Occipital lobe (tissue), 2 donors: ENCODE measurements around a stretch of chr5.

DNA sequence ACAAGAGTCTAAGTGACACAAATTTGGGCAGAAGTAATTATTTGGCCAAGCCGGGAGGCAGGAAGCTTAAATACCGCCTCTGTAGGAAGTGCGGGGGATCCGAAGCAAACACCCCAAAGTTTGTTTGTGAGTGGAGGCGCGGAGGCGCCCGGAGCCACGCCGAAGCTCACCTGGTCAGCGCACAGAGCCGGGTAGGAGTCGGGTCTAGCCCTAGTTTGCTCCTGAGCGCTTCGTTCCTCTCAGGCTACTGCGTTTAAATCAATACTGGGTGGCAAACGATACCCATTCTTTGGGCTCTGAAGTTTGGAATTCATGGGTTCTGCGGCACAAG lies 865 bp downstream of the MCC start:
- RAMPAGE, long total RNA: no peak

- RAMPAGE, long total RNA: no peak
These were observed 2.2 kb downstream of the YTHDC2 start for GRCh38 chr5:113515721-113516056.

GRCh38 chr5:113524820-113525453 lies 11.4 kb downstream of the YTHDC2 start:
- RAMPAGE, long total RNA: no peak

GRCh38 chr5:115647954-115648507 lies 22.2 kb upstream of the TMED7 start:
- RAMPAGE, long total RNA: no peak

GRCh38 chr5:115815916-115816221 lies 590 bp downstream of the CDO1 start:
- RAMPAGE, long total RNA: no peak

DNA sequence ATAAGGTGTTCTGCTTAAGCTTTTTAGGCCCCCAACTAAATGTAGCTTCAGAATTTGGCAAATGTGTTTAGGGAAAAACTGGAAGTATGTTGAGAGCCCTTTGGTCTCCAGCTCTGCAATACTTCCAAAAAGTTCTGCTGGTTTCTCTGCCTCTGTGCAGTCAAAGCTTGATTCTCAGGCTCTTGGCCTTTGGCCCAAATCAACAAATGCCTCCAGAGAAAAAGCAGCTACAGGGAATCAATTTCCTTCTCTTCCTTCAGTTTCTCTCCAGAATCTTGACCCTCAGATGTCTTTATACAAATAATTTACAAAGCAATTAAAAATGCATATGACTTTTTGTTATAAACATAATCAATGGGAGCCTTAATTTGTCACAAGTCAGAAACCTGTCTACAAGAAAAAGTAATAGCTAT lies 235.7 kb downstream of the COMMD10 start:
- RAMPAGE, long total RNA: no peak

- RAMPAGE, long total RNA: no peak
These were observed 127.3 kb downstream of the SEMA6A start for GRCh38 chr5:116447296-116447761.

- RAMPAGE, long total RNA: no peak
These were observed 48.9 kb downstream of the SEMA6A start for GRCh38 chr5:116525565-116526256.

DNA sequence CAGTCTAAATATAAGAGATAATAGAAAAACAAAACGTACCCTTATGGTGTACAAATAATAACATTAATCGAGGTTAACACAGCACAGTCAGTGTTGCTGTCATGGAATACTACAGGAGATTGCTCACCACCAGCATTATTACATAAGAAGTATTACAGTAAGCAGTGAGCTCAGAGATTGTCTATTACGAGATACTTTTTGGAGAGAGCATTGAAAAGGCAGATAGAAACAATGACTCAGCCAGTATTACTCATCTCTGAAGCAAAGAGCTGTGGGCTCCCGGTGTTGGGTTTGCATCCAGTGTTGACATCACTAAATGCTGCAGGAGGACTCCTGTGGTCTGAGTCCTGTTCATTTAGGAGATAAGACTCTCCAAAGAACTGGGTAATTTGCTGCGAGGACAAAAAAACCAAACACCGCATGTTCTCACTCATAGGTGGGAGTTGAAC lies 191.9 kb upstream of the SEMA6A start:
- RAMPAGE, long total RNA: no peak

DNA sequence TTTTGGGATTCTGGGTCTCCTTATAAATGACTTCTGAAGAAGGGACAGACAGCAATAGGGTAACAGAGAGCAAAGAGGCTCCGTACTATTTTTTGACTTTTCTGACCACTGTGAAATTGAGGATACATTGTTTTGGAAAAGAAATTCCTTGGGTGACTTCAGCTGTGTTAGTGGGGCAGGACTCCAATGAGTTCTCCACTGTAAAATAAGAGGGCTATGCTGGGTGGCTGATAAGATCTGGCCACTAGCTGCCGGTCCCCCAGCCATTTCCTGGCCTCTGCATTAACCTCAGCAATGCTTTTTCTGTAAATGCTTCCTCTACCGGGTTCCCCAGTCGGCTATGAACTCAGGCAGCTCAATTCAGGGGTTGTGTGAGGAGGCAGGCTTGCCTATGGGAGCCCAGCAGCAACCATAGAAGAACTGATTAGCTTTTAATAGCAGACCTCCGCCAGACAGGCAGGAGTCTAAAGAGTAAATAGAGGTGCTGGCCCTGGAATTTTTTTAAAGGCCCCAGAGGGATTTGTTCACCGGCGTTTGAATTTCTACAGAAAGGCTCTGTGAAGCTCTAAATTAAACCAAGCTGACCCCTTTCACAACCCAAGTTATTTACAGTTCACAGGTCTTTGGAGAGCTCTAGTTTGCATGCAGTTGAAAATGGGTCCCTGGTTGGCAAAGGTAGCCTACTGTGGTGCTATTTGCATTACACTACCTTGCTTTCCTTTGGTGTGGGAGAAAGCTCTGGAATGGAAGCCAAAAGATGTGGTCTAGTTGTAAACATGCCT lies 289.5 kb upstream of the SEMA6A start:
- RAMPAGE, long total RNA: no peak

DNA sequence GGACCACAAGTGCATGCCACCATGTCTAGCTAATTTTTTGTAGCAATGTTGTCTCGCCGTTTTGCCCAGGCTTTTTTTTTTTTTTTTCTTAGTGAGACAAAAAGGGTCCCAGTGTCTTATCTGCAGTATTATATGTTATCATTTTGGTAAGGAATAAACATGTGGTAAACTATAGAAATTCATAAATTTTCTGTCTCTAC lies 572.6 kb upstream of the SEMA6A start:
- RAMPAGE, long total RNA: no peak

GRCh38 chr5:117455351-117456338 lies 881.0 kb upstream of the SEMA6A start:
- RAMPAGE, long total RNA: no peak

DNA sequence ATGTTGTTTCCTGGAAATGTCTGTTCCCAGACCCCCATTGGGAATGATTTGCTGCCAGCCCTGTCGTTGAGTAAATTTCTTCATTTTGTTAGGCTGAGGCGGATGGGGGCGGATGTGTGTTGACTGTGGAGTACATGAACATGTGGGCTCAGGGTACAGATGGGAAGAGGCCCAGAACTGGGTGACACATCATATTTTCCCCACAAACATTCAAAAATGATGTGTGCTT lies 28.8 kb upstream of the TNFAIP8 start:
- RAMPAGE, long total RNA: no peak

DNA sequence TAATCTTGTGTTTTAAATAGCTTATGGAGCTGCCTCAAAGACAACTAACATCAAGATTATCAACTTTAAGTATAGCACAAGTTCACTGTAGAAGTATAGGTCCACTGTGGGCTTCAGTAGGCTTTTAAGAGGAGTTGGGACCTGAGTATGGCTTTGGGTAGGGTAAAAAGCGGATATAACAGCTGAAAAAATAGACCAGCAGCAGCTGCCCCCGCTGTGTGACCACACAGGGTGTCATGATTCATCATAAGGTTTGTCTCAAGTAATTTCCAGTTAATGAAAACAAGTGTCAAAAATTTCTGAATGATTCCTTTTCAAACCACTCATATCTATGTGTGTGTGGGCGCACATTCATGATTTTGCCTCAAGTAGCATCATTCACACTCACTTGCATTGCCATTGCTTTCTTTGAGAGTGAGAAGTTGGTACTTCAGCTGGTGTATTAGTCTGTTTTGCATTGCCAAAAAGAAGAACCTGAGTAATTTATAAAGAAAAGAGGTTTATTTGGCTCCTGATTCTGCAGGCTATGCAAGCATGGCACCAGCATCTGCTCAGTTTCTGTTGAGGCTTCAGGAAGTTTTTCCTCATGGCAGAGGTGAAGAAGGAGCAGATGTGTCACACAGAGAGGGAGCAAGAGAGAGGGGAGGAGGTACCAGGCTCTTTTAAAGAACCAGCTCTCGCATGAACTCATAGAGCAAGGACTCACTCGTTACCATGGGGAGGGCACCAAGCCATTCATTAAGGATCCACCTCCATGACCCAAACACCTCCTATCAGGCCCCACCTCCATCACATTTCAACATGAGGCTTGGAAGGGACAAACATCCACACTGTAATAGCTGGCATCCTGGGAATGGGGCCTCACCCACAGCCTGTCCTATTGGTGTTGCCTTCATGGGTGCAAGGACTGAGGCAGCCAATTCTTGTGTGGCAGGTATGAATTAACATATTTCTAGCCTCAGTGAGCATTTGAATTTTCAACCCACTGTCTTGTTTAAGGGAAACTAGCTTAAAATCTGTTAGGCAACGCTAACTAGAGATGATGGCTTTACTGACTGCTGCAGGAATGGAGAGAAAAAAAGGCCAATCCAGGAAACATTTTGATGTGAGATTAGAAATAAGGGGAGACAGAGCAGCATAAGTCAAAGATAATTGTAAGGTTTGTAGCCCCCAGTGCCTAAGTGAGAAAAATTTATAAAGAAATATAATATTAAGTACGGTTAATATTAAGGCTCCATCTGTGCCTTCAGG lies 11.8 kb upstream of the TNFAIP8 start:
- RAMPAGE, long total RNA: no peak

- RAMPAGE, long total RNA: no peak
These were observed 16.9 kb upstream of the HSD17B4 start for GRCh38 chr5:119435420-119435831.

DNA sequence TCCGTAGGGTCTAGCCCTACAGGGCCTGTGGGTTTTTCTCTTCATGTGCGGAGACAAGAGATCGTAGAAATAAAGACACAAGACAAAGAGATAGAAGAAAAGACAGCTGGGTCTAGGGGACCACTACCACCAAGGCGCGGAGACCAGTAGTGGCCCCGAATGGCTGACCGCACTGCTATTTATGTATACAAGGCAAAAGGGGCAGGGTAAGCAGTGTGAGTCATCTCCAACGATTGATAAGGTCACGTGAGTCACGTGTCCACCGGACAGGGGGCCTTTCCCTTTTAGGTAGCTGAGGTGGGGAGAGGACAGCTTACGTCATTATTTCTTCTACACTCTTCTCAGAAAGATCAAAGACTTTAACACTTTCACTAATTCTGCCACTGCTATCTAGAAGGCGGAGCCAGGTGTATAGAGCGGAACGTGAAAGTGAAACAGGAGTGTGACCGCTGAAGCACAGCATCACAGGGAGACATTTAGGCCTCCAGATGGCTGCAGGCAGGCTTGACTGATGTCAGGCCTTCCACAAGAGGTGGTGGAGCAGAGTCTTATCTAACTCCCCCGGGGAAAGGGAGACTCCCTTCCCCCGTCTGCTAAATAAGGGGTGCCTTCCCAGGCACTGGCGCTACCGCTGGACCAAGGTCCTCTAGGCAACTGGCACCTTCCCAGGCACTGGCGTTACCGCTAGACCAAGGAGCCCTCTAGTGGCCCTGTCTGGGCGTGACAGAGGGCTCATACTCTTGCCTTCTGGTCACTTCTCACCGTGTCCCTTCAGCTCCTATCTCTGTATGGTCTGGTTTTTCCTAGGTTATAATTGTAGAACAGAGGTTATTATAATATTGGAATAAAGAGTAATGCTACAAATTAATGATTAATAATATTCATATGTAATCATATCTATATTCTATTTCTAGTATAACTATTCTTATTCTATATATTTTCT lies 6.1 kb upstream of the PRR16 start:
- RAMPAGE, long total RNA: no peak

- RAMPAGE, long total RNA: no peak
These were observed 6.9 kb upstream of the ENSG00000250803 start for GRCh38 chr5:122153046-122153521.

DNA sequence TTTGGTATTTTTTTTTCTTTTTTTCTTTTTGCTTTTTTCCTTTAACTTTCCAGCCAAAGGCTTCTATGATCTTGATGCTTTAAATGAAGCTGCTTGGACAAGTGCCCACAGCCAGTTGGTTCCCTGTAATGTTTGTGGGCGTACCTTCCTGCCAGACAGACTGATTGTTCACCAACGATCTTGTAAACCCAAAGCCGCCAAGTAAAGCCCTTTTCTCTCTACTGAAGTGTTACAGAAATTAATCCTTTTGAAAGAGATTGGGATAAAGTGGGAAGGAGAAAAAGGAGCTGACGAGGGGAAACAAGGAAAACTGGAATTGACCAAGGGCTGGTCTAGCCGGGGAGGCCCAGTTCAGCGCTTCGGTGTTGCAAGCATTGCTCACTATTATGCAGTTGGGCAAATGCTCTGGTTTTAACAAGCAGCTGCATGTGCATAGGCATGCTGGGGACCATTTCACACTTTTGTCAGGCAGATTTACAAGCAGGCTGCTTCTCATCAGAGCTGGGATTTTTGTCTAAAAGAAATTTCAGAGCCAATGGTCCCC lies 22.5 kb downstream of the ENSG00000250803 start:
- RAMPAGE, long total RNA: no peak

GRCh38 chr5:122997175-122997692 lies 39.3 kb downstream of the PPIC start:
- RAMPAGE, long total RNA: no peak

- RAMPAGE, long total RNA: no peak
These were observed 16.9 kb downstream of the PPIC start for GRCh38 chr5:123019622-123020024.